ENCODE measurements around a stretch of chr13.

GRCh38 chr13:51802725-51803286 is 1.2 kb downstream of the DHRS12 start:
- PRO-cap = no peak
- RAMPAGE, long total RNA = no peak

- PRO-cap = no peak
- RAMPAGE, long total RNA = no peak
Measured at GRCh38 chr13:51827158-51827790, 17.7 kb downstream of the TMEM272 start.

- PRO-cap = no peak
- RAMPAGE, long total RNA = no peak
Measured at GRCh38 chr13:51955030-51955603, 56.1 kb downstream of the ATP7B start.

- PRO-cap = no peak
- RAMPAGE, long total RNA = no peak
Measured at GRCh38 chr13:51997752-51998578, 13.3 kb downstream of the ATP7B start.

- PRO-cap = no peak
- RAMPAGE, long total RNA = no peak
Measured at GRCh38 chr13:52004464-52005268, 6.6 kb downstream of the ATP7B start.

- PRO-cap = no peak
- RAMPAGE, long total RNA = no peak
Measured at GRCh38 chr13:52144637-52145286, 14.6 kb downstream of the NEK3 start.

DNA sequence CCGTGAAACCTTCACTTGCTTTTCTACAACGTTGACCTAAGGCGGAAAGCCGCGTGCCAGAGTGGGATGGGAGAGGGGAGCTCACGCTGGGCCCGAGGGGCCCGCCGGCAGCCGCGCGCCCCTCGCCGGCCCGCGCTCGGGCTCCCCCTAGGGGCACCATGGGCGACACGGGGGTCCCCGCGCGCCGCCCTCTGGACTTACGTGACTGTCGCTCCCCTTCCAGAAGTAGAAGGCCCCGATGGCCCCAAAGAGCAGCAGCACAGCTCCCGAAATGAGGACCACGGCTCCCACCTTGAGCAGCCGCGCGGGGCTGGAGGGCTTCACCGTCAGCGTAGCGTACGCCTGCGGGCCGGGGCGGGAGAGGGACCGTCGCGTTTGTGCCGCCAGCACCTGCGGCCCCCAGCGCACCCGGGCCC is 782 bp downstream of the CNMD start:
- PRO-cap = no peak
- RAMPAGE, long total RNA = no peak

- PRO-cap = no peak
- RAMPAGE, long total RNA = no peak
Measured at GRCh38 chr13:53237786-53238324, 209.2 kb downstream of the OLFM4 start.

GRCh38 chr13:54036827-54037159 is 1008.2 kb downstream of the OLFM4 start:
- PRO-cap = no peak
- RAMPAGE, long total RNA = no peak

- PRO-cap = no peak
- RAMPAGE, long total RNA = no peak
Measured at GRCh38 chr13:54571964-54572749, 1543.5 kb downstream of the OLFM4 start.

DNA sequence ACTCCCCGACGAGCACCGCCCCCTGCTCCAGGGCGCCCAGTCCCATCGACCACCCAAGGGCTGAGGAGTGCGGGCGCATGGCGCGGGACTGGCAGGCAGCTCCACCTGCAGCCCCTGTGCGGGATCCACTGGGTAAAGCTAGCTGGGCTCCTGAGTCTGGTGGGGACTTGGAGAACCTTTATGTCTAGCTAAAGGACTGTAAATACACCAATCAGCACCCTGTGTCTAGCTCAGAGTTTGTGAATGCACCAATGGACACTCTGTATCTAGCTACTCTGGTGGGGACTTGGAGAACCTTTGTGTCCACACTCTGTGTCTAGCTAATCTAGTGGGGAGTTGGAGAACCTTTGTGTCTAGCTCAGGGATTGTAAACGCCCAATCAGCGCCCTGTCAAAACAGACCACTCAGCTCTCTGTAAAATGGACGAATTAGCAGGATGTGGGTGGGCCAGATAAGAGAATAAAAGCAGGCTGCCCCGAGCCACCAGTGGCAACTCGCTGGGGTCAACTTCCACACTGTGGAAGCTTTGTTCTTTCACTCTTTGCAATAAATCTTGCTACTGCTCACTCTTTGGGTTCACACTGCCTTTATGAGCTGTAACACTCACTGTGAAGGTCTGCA is 404.7 kb upstream of the PRR20A start:
- PRO-cap = no peak
- RAMPAGE, long total RNA = no peak

DNA sequence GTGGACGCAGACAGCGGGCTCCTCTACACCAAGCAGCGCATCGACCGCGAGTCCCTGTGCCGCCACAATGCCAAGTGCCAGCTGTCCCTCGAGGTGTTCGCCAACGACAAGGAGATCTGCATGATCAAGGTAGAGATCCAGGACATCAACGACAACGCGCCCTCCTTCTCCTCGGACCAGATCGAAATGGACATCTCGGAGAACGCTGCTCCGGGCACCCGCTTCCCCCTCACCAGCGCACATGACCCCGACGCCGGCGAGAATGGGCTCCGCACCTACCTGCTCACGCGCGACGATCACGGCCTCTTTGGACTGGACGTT is 1.2 kb downstream of the PCDH17 start:
- PRO-cap = unidirectional peak, minus-strand start at position 183 of the sequence
- RAMPAGE, long total RNA = no peak

DNA sequence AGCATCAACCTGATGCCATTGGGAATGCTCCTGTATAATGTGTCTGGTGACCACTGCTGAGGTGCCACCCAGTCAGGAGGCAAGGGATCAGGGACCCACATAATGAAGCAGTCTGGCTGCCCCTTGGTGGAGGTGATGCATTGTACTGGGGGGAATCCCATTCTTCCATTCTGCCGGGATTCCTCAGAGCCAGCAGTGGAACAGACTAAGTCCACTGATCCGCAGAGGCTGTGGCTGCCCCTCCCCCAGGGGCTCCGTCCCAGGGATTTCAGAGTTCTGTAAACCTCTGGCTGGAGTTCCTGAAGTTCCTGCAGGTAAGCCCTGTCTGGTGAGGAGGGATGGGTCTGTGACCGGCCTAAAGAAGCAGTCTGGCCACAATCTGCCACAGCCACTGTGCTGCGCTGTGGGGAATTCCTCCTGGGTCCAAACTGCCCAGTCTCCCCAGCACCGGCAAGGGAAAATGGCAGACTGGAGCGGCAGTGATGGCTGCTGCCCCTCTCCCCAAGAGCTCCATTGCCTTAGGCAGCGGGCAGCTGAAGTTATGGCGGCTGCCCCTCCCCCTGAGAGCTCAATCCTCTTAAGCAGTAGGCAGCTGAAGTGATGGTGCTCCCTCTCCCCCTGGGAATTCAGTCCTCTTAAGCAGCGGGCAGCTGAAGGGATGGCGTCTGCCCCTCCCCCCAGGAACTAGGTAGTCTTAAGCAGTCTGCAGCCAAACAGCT is 155.6 kb downstream of the PCDH17 start:
- PRO-cap = no peak
- RAMPAGE, long total RNA = no peak

DNA sequence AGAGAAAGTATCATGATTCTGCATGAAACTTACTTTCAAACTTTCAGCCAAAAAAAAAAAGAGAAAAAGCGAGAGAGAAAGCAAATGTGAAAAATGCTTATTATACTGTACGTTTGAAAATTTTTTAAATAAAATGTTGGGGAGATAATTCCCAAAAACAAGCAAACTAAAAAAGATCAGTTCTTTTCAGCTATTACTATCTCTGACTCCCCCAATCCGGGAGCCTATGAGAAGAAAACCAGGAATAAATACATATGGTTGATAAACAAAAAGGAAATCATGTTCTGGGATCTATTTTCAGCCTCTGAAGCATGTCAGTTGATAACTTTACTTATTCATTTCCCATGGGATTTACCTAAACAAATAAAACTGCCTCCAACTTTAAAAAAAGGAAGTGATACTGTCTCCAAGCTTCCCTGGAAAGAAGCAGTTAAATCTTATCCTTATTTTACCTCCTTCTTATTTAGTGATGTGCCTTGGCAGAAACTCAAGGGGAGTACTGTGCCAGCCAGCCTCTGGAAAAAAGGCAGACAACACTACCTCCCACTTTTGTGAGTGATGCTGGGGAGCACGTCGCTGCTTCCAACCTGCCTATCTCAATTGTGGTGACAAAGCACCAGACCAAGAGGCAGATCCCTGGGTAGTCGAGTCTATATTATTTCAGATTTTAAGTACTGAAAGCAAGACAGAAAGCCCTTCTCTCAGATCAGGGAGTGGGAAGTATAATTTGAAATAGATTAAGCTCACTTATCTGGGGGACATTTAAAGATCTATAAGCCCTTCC is 765.7 kb downstream of the DIAPH3 start:
- PRO-cap = no peak
- RAMPAGE, long total RNA = no peak

GRCh38 chr13:60261444-60262032 is 97.8 kb upstream of the DIAPH3 start:
- PRO-cap = no peak
- RAMPAGE, long total RNA = no peak

- PRO-cap = no peak
- RAMPAGE, long total RNA = no peak
Measured at GRCh38 chr13:60409402-60410245, 12.6 kb downstream of the TDRD3 start.

GRCh38 chr13:60433524-60433921 is 36.5 kb downstream of the TDRD3 start:
- PRO-cap = no peak
- RAMPAGE, long total RNA = no peak

DNA sequence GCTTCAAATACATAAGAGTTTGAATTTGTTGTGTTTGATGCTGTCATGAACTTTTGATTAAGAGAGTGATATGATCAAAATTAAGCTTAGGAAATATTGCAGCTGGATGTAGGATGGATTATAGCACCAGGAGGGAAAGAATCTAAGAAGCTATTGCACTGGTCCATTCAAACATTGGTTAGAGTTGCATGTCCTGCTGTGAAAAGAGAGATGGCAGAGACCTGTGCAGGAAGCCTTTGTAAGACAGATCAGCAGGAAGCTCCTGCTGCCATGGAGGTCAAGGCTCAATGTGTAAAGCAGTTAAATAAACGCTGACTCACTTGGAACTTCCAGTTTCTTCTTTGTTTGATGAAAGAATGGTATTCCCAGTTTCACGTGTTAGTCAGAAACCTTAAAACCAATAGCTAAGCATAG is 175.3 kb downstream of the TDRD3 start:
- PRO-cap = no peak
- RAMPAGE, long total RNA = no peak

- PRO-cap = no peak
- RAMPAGE, long total RNA = no peak
Measured at GRCh38 chr13:61339375-61339794, 76.3 kb downstream of the PCDH20 start.

- PRO-cap = no peak
- RAMPAGE, long total RNA = no peak
Measured at GRCh38 chr13:65940883-65941401, 1289.2 kb downstream of the PCDH9 start.